Temporal lobe (tissue), 2 donors: ENCODE results near the genes STYXL2, RCSD1 and GPR161.

- RAMPAGE, long total RNA, result no peak
Observed at GRCh38 chr1:164641170-164641677, 82.2 kb downstream of the PBX1 start.

- RAMPAGE, long total RNA, result no peak
Observed at GRCh38 chr1:164673637-164674149, 114.7 kb downstream of the PBX1 start.

- RAMPAGE, long total RNA, result no peak
Observed at GRCh38 chr1:164720729-164721616, 162.0 kb downstream of the PBX1 start.

DNA sequence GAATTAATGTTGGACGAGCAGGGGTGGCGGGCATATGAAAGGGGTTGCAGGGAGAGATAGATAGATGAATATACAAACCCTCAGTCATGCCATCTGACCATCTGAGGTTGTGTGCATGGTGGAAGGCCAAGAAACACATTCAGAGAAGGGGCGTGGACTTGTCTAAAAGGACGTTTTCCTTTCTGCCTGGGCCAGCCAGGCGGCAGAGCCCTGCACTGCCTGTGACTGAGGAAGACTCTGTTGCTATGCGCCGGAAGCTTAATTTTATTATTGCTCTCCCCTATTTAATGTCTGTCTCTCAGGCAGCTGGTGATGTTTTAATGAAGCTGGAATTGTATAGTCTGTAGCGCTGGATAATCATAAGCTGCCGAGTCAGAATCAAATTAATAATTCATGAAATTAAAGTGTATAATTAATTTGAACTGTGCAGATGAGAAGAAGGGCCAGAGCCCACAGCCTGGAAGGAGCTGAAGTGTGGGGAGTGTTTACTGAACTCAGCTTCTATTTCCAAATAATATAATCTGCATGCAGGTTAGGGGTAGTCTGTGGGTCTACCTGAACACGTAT, 164.5 kb downstream of the PBX1 start:
- RAMPAGE, long total RNA, result no peak

GRCh38 chr1:164765580-164766156, 206.7 kb downstream of the PBX1 start:
- RAMPAGE, long total RNA, result no peak

DNA sequence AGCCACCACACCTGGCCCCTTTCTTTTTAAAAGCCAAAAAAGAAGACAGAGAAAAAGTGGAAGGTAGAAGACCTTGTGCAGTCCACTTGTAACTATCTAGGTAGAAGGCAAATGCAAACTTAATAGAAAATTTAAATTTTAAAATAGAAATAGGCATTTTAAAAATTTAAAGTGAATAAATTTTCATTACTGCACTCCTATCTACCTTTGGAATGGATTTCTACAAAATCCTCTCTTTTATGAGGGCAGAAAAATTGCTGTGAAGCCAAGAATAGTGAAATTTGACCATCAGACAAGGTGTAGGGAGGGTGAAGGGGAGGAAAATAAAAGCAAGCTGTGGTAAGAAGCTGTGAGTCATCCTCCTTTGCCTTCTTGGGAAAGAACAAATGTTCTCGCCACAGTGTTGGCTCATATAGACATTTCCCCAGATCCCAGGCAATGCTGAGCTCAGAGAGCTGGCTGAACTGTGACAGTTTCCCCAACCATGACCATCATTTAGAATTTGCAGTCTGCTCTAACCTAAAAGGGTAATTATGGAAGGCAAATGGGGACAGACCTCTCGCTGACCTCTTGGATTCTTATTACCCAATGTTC, 235.3 kb downstream of the PBX1 start:
- RAMPAGE, long total RNA, result no peak

GRCh38 chr1:165896797-165897698, 69.6 kb downstream of the UCK2 start:
- RAMPAGE, long total RNA, result no peak

GRCh38 chr1:165910405-165911567, 83.4 kb downstream of the UCK2 start:
- RAMPAGE, long total RNA, result no peak

DNA sequence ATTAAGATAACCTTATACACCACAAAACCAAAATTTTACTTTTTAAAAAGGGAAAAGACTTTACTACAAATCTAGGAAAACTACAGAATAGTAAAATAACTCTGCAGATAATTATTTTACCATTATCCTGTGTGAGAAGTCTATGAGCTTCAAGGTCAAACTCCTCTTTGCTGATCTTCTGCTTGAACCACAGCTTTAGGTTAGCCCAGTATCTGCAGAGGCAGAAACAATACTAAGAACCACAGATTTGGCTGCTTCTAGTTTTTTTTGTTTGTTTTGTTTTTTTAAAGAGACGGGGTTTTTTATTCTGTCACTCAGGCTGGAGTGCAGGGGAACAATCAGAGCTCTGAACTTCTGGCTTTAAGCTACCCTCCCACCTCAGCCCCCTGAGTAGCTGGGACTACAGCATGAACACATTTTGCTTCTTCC, 6.4 kb downstream of the TADA1 start:
- RAMPAGE, long total RNA, result no peak

GRCh38 chr1:167093829-167094756, at the start of gene STYXL2:
Gene STYXL2, plus strand, starts transcription at chr1:167094075.
- RAMPAGE, long total RNA, result no peak

GRCh38 chr1:167236484-167237269, 16.0 kb downstream of the POU2F1 start:
- RAMPAGE, long total RNA, result no peak

DNA sequence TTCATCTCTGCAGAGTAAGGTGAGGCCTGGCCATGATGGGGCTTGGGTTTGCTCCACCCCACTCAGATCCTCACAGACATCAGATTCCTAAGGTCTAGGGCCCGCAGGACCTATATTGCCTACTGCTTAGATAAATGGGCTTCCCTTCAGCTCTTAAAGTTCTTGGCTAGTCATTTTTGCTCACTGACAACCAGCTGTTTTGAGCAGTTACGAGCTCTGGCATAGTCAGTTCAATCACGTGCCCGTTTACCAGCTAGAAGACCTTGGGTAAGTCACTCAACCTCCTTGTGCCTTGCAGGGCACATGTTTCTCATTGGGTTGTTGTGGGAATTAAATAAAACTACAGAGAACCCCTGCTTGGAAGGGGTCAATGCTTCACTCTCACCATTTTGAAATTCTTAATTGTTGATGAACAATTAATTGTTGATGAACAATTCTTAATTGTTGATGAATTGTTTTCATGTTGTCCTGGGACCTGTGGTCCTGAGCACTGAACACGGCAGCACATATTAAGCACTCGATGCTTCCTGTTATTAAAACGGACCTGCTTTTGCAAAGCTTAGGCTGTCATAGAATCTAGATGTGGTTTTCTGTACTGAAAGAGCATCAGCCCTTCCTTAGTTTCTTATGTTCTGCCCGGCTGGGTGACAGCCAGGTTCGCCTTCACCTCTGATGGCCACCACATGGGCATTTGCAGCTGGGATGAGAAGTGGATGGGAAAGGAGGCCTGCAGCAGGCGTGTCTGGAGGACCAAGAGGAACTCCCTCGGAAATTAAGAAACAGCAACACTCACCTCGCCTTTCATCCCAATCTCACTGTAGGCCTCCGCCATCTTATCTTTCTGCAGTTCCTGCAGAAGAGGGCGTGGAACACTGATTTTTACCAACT, 84.9 kb downstream of the CD247 start:
- RAMPAGE, long total RNA, result no peak

DNA sequence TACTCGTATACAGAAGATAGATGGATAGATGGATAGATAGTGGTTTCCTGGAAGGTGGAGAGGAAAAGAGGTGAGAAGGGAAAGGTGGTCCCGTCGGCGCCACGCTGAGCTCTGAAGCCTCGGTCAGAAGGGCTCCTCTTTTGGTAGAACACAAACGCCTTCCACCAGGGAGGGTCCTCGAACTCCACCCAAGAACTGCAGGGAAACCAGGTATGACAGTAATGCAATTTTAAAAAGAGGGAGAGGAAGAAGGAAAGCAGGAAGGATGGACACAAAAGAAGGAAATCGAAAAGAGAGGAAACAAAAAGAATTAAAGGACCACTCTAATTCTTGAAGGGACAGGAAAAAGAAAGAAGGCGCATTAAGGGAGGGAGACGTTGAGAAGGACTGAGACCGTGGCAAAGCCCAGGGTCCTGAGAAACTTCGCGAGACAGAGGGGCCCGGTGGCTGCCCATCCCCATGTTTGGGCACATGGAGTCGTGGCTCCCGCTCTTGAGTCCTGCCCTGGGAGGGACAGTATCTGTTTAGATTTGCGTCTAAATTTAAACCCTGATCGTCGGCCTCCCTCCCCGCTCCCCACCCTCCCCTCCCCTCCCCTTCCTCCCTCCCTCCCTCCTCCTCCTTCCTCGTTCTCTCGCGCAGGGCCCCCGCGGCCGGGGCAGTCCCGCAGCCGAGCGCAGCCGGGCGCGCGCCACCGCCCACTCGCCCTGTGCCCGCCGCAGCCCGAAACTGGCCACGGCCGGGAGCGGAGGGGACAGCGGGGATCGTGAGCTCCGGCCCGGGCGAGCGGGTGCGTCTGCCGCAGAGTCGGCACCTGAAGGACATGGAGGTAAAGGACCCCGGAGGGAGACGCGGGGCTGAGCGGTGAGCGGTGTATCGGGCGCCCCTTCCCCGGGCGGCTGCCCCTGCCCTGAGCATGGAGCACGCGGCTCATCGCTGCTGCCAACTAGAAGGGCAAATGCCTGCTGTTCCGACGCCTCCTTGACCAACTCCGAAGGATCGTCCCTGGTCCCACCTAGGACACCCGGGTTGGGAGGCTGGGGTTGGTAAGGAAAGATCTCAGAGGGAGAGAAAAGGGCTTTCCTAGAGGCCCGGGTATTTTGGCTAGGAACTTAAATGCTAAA, at the start of gene RCSD1:
Gene RCSD1, plus strand, starts transcription at position 632 of the 1,124 bp plus-strand sequence.
- RAMPAGE, long total RNA, result no peak

DNA sequence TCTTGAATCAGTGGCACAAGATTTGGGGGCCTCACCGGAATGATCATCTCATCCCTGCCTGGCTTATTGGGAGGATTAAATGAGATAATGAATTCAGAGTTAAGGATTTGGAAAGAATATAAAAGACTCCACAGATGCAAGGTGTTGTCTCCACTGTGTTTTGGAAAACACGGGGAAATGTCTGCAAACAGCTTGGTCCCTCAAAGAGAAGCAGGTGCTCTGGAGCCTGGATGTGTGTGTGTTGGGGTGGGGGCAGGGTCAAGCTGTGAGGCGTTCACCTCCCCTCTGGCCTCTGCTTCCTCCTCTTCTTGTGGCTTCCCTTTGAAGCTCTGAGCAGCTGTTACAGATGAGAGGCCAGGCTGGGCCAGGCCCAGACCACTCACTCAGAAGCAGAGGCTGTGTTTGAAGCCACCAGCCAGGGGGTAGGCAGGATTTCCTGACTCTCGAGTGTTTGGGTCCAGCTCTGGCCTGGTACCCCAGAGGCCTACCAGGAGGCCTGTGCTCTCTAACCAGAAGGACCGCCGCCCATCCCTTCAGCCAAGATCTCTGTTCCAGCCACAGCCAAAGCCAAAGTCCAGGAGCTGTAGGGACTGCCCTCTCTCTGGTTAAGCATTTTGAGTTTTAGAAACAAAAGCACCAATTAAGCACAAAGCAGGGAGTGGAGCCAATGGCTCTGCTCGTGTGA, 20.2 kb downstream of the RCSD1 start:
- RAMPAGE, long total RNA, result no peak

GRCh38 chr1:167752518-167752825, 30.7 kb downstream of the MPZL1 start:
- RAMPAGE, long total RNA, result no peak

GRCh38 chr1:167787800-167788441, 66.1 kb downstream of the MPZL1 start:
- RAMPAGE, long total RNA, result no peak

- RAMPAGE, long total RNA, result no peak
Observed at GRCh38 chr1:167911430-167912016, 2.4 kb downstream of the ADCY10 start.

GRCh38 chr1:167965876-167966607, 29.2 kb upstream of the MPC2 start:
- RAMPAGE, long total RNA, result no peak

GRCh38 chr1:168092274-168092779, 44.4 kb downstream of the GPR161 start:
- RAMPAGE, long total RNA, result no peak

- RAMPAGE, long total RNA, result no peak
Observed at GRCh38 chr1:168136447-168137250, at the start of gene GPR161. Gene GPR161, minus strand, starts transcription at chr1:168136930.